ENCODE measurements around a stretch of chr15.

GRCh38 chr15:62657553-62658081, 267.3 kb downstream of the TLN2 start:
- RRBS = no CpG with 5 or more reads among the region's 8 CpGs

DNA sequence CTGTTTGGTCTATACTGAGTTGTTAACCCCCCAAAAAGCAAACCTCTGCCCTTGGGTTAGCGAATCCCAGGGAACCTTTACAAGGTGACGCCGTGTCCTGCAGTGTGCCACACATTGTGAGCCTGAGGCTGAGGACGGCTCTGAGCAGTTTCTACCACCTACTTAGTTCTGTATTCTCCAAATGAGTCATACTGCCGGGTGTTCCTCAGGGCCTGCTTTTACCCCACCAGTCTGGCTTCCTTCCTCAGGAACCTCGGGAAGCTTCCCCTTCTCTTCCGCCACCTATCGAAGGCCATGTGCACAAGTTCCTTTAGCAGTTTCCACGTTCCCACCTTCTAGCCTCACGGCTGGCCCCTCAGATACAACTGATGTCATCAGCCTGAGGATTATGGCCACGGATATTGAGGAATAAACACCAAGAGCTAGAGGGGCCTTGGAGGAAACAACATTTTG, 268.2 kb downstream of the TLN2 start:
- RRBS = no CpG with 5 or more reads among the region's 11 CpGs

GRCh38 chr15:62701950-62702200, 311.5 kb downstream of the TLN2 start:
- RRBS = no CpG with 5 or more reads among the region's 6 CpGs

DNA sequence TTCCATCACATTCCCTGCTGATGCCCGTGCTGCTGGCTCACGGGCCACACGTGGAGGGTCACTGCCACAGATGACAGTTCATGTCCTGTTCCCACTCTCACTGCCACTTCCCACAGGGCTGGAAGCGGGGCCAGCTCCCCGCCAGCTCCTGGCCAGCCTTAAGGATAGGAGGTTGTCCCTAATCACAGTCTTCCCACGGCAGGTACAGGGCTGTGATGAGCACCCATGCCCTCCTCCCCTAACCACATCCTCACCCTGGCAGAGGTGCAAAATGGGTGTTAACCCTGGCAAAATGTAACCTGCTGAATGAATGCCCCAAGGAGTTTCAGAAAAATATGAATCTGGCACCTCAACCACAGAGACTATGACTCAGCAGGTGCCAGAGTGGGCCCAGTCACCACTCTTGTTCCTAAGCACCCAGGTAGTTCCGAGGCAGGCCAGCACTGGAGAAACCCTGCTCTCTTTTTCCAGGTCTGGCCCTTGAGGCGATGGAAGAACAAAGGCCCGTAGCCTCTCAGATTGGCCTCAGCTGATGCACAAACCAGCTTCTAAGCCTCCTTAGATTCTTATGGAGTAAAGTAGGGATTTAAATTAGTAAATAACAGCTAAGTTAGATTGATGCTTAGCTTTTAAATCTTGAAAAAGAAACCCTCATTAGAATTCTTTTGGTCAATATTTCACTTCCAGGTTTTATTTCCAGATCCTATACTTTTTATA, 185.0 kb upstream of the TPM1 start:
- RRBS = no CpG with 5 or more reads among the region's 9 CpGs

GRCh38 chr15:63049669-63050505, 7.3 kb downstream of the TPM1 start:
- RRBS = no CpG with 5 or more reads among the region's 8 CpGs

DNA sequence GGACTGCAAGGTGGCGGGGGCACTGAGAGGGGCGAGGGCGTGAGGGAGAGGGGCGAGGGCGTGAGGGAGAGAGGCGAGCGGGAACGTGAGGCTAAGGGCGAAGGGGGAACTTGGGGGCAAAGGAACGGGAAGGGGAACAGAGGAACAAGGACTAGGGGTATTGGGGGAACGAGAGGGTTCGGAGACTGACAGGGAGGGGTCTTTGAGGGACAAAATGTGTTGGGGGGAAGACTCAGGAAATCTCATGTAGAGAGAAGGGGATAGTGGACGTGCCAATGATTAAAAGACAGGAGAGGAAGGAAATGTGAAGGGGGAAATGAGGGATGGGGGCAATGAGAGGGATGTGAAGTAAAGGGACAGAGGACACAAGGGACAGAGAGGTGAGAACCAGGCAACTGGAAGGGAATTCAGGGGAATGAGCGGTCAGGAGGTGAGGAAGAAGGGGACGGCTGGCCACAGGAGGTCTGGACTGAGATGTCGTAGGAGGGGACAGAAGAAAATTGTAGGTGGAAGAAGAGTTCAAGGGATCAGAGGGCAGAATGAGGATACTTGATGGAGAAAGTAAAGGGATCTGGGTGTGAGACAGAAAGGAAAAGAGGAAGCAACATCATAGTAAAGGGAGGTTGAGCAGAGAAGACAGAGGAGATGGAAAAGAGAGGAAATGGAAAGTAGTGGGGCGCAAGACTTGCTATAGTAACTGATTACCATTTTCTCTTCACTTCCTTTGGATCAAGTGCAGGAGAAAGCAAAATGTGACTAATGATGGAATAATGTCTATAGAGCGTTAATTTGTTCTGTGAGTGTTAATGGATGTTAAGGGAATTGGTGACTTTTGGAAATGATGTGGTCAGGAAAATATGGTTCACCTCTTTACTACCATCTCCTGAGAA, 695 bp downstream of the RAB8B start:
- RRBS = no CpG with 5 or more reads among the region's 18 CpGs

- RRBS = no CpG with 5 or more reads among the region's 5 CpGs
Measured at GRCh38 chr15:63260807-63261184, 16.6 kb upstream of the APH1B start.

GRCh38 chr15:63348216-63348944, 33.3 kb downstream of the CA12 start:
- RRBS = no CpG with 5 or more reads among the region's 10 CpGs

- RRBS = no CpG with 5 or more reads among the region's 7 CpGs
Measured at GRCh38 chr15:63379322-63380205, 2.1 kb downstream of the CA12 start.

DNA sequence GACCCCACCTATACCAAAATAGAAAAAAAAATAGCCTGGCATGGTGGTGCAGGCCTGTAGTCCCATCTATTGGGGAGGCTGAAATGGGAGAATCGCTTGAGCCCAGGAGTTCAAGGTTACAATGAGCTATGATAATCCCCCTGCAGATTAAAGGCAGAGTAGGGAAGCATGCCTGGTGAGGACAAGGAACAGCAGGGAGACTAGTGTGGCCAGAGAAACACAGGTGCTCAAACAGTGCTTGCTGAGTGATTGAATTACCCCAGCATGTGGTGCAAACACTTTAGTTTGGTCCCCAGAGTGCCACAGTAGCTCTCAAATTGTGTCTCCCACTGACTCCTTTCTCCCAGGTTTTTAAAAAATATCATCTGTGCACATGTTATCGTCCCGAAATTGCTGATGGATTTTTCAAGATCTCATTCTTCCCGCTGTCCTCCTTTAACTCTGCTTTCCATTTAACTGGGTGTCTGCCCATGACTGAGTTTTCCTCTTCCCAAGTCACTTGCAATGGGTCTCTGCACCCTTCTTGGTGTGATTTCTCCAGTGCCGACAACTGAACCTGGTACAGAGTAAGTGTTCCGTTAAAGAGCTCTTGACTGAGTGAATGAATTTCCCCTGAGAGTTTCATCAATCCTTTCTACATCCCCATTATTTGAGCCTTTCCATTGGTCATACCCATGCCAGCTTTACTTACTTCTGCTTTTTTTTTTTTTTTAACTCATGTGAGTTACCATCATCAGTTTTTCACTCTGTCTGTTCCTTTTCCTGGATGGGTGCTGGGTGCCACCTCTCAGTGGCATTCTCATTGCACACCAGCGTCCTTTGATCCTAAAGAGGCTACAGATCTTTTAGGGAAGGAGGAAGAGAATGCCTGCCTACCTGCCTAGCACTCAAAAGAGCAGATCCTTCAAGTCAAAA, 13.5 kb upstream of the USP3 start:
- RRBS = no CpG with 5 or more reads among the region's 7 CpGs

DNA sequence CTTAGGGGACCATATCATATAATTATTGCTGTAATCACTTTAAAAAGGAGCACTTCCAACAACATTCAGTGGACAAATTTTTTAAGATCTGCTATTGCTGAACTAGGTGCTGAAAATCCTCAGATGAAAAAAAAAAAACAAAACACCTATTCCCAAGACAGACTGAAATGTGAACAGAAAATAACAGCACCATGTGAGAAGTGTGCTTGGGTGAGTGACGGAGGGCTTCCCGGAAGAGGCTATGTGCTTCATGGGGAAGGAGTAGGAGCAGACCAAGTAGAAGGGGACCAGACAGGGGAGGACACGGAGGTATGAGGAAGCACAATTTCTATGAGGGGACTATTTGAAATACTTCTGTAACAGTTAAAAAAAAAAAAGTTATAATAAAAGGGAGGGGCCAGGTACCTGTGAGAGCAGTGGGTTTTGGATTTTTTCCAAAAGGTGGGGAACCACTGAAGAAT, 4.2 kb upstream of the USP3 start:
- RRBS = no CpG with 5 or more reads among the region's 3 CpGs

- RRBS = no CpG with 5 or more reads among the region's 1 CpG
Measured at GRCh38 chr15:63524075-63524567, 19.7 kb downstream of the USP3 start.

- RRBS = no CpG with 5 or more reads among the region's 5 CpGs
Measured at GRCh38 chr15:63550769-63551588, 46.2 kb upstream of the FBXL22 start.

GRCh38 chr15:63577294-63577566, 20.0 kb upstream of the FBXL22 start:
- RRBS = no CpG with 5 or more reads among the region's 5 CpGs

- RRBS = no CpG with 5 or more reads among the region's 98 CpGs
Measured at GRCh38 chr15:63600642-63601486, 3.7 kb downstream of the FBXL22 start.

- RRBS = 6% methylated on average over 5 of the region's 9 CpGs
Measured at GRCh38 chr15:63601856-63602291, 4.7 kb downstream of the FBXL22 start.

GRCh38 chr15:63668464-63669045, 71.4 kb downstream of the FBXL22 start:
- RRBS = no CpG with 5 or more reads among the region's 3 CpGs

DNA sequence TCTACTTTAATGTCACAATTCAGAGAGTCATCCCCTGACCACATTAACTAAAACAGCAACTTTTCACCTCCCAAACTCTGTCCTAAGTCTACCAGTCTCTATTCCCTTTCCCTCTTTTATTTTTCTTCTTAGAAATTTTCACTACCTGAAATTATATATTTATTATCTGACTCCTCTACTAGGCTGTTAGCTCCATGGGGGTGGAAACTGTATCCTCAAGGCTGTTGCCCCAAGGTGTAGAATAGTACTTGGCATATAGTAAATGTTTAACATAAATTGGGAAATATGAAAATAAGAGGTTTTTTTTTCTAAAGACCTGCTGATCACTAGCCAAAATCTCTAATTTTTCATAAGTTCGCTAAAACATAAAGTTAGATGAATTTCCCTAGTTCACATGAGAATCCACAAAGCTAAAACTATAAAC, 59.7 kb downstream of the HERC1 start:
- RRBS = no CpG with 5 or more reads among the region's 1 CpG

GRCh38 chr15:64004601-64005075, 41.6 kb downstream of the DAPK2 start:
- RRBS = no CpG with 5 or more reads among the region's 6 CpGs

DNA sequence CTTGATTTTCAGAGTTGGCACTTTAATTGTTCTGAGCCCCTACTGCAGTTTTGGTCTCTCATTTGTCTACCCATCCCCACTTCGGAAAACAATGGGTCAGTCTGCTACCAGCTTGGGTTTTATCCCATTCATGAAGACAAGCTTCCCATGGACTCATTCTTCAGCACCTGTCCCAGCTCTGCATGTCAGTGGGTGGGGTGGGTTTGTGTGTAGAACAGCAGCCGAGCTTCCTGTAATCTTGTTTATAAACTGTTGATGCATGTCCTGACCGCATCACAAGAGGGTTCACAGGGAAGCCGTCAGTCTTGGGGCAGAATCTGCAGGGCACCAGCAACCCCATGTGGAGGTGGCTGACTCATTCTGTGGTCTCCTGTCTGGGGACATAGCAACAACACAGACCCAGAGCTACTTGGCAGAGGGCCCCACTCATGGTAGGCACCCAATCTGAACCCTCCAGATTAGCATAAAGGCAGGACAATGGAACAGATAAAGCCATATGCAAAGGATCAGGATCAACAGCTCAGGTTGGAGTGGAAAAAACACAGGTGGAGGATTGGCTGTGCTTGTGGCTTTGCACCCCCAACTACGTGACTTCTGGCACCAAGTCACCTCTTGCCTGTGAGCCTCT, 35.6 kb downstream of the DAPK2 start:
- RRBS = no CpG with 5 or more reads among the region's 5 CpGs

Measured in GM19240 (cell line).